Anterior vena cava (tissue), 1 donor: ENCODE measurements around a stretch of chr3.

- PRO-cap = no peak
Measured at GRCh38 chr3:128732310-128733157, 6.6 kb downstream of the RAB7A start.

DNA sequence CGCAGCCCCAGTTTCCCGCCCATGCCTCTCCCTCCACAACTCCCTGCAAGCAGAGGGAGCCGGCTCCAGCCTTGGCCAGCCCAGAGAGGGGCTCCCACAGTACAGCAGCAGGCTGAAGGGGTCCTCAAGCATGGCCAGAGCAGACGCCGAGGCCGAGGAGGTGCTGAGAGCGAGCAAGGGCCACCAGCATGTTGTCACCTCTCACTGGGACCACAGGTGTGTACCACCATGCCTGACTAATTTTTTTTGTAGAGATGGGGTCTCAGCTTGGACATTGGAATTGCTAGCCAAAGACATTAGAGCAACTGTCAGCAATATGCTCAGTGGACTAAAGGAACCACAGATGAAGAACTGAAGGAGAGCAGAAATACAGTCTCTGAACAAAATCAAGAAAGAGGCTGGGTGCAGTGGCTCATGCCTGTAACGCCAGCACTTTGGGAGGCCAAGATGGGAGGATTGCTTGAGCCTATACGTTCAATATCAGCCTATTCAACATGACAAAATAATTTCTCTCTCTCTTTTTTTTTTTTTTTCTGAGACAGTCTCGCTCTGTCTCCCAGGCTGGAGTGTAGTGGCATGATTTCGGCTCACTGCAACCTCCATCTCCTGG, 17.4 kb downstream of the RAB7A start:
- PRO-cap = no peak

DNA sequence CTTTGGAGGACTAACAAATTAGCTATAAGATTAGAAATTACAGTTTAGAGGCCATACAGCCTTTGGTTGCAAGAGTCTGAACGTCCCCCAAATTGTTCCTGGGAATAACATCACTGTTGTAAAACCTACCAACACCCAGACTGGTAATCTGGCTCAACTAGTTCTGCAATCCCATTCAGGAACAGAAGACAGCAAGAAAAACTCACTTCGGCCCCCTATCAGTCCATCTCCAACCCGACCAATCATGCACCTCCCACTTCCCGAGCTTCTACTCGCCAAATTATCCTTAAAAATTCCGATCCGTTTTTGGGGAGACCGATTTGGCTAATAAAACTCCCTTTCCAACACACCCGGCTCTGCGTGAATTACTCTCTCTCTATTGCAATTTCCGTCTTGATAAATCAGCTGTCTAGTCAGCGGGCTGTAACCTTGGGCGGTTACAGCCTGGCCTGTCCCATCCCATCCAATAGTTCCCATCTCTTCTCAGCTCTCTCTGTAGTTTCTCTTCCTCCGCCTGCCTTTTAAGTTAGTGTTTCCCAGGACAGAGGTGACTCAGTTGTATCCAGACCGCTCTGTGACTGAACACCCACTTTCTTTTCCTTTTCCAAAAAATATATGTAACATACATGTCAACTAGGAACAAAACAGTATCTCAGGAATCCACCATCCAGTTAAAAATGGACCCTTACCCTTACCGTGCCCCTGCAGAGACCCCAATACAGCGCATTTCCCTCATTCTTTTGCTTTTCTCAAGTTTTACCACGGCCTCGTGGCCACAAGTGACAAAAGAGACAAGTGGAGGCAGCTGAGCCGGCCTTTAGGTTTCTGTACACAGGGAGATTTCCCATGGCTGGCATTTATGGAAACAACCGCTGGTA, 740 bp upstream of the ACAD9 start:
- PRO-cap = bidirectional peak, plus-strand start at position 550 of the sequence, minus-strand start at position 495 of the sequence

DNA sequence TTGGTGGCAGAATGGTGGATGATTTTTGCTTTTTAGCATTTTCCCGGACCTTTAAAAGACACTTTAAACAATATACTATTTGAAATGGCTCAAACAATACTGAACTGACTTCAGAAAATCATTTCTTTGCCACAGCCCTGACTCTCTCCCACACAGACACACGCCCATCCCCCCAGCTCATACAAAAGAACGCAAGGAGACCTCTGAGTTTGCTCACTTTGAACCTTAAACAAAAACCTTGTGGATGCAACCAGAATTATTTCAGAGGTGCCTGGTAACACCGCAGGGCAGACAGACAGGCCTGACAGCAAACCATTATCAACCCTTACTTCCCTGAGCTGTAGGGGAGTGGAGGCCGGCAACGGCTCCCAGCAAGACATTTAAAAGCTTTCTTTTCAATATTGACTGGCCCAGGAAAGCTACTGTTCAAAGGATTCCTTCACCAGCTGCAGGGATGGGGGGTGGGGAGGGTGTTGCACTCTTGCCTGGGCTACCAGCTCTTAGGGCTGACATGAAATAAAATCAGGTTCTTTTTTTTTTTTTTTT, 2.0 kb upstream of the EFCC1 start:
- PRO-cap = no peak

- PRO-cap = no peak
Measured at GRCh38 chr3:129005424-129005911, 4.4 kb downstream of the EFCC1 start.

GRCh38 chr3:129015358-129016221, 14.5 kb downstream of the EFCC1 start:
- PRO-cap = no peak

GRCh38 chr3:129056324-129057158, 4.0 kb upstream of the GP9 start:
- PRO-cap = no peak

DNA sequence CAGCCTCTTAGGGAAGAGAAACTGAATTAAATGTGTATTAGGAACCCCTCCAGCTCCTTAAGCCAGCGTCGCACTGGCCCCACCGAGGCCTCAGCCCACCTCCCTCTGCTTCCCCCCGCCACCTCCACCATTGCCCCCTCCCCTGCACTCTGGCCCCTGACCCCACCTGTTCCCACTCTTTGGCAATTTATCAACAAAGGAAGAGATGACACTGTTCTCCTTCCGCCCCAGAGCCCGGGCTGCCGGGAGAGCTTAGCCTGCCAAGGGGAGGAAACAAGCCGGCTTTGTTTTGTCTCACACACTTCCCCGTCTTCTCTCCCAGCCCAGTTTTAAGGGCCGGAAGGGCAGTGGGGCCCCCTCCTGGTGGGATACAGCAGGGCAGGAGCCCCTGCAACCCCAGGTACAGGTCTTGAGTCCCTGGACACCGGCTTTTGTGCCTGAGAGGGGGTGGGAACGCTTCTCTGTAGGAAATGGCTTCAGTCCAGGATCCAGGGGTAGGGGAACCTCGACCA, 27.3 kb downstream of the GP9 start:
- PRO-cap = no peak

DNA sequence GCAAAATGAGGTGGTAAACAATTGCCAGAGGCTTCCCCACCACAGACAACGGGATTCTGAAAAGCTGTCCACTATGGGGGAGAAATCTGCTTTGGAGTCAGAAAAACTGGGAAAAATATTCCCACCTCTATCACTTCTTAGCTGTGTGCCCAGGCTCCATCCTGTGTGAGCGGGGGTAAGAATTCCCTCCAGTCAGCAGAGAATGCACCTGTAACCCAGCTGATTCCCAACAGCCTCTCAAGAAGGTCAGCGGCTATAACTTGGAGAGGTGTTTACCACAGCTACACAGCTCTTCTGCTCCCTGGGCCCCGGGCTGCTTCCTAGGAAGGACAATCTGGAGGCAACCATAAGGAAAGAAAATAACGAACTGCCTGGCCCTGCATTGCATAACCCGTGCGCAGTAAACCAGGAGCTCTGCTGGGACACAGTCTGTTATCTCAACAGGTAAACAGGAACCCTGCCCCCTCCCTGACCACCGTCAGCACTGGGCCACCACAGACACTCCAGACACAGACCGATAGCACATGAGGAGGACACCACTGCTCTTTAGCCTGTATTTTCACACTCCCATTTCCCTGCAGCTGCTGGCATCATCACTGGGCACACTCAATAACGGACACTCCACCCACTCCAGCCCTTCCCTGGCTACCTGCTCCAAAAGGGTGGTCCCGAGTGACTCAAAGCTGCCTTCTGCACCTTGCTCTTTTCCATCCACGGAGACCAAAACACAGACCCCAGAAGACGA, 2.1 kb downstream of the RAB43 start:
- PRO-cap = no peak

- PRO-cap = no peak
Measured at GRCh38 chr3:129175844-129176703, 7.6 kb downstream of the CNBP start.

DNA sequence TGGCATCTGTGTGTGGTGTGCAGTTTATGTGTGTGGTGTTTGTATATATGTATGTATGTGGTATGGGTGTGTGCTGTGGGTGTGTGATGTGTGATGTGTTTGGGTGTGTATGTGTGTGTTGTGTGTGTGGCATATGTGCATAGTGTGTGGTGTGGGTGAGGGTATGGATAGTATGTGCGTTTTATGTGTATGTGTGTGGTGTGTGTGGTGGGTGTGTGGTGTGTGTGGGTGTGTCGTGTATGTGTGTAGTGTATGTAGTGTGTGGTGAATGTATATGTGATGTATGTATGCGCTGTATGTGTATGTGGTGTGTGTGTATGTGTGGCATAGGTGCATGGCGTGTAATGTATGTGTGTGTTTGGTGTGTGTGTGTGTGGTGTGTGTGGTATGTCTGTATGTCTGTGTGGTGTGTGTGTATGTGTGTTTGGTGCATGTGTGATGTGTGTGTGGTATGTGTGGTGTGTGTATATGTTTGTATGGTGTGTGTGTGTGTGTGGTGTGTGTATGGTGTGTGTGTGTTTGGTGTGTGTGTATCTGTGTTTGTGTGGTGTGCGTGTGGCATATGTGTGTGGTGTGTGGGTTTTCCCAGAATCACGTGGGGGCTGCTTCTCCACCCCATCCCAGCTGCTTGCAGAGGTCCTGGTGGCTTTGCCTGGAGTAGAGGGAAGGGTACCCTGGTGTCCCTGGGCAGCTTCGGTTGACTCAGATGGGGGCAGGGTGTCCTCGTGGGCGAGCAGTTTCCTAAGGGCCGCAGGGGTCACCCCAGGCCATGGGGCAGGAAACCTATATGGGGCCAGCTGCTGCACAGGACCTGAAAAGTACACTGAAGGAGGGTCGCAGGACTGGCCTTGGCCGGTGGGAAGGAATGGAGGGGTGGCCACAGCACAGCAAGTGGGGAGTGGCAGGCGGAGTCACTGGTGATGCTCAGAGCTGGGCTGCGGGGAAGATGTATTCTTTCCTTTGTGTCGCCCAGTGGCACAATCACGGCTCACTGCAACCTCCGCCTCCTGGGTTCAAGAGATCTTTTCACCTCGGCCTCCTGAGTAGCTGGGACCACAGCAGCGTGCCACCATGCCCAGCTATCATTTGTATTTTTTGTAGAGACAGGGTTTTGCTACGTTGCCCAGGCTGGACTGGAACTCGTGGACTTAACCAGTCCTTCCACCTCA, 54.7 kb upstream of the H1-10 start:
- PRO-cap = no peak

- PRO-cap = no peak
Measured at GRCh38 chr3:129418445-129418805, 10.0 kb downstream of the EFCAB12 start.

DNA sequence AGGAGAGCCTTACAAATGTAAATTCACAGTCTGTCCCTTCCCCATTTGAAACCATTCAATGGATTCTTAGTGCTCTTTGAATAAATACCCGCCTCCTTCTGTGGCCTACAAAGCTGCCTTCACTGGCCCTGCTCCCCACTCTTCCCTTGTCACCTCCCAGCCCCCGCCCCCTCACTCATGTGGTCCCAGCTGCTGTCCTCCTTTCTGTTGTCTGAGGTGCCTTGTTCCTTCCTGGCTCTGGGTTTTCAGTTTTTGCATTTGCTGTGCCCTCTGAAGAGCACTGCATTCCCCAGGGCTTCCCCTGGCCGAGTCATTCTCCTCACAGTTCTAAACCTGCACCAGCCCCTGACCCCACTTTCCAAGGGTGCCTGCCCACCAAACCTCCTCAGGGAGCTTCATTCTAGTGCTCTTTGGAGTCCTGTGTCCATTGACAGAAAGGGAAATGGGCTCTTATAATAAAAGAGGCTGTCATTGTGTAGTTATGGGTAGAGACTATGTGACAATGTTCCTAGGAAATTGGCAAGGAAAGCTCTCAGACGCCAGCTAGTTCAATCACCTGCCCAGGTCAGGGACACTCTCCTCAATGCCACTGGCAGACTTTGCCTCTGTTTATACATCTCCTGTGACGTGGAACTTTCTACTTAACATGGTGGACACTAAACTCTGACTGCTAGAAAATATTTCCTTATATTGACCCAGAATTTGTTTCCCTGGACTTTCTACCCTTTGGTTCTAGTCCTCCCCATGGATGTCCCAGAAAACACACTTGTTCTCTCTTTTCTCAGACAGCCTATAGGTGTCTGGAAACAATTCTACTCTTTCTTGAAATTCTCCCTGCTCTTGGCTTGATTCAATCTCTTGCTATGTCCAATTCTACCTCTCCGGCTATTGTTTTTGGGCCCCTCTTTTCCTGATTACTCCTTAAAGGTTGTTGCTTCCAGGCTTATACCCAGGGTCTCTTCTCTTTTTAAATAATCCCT, 2.9 kb downstream of the EFCAB12 start:
- PRO-cap = no peak

GRCh38 chr3:129429138-129429504, 685 bp upstream of the EFCAB12 start:
- PRO-cap = no peak

- PRO-cap = no peak
Measured at GRCh38 chr3:129441114-129441759, 1.2 kb downstream of the IFT122 start.

- PRO-cap = no peak
Measured at GRCh38 chr3:129557059-129558013, 14.4 kb downstream of the H1-8 start.

DNA sequence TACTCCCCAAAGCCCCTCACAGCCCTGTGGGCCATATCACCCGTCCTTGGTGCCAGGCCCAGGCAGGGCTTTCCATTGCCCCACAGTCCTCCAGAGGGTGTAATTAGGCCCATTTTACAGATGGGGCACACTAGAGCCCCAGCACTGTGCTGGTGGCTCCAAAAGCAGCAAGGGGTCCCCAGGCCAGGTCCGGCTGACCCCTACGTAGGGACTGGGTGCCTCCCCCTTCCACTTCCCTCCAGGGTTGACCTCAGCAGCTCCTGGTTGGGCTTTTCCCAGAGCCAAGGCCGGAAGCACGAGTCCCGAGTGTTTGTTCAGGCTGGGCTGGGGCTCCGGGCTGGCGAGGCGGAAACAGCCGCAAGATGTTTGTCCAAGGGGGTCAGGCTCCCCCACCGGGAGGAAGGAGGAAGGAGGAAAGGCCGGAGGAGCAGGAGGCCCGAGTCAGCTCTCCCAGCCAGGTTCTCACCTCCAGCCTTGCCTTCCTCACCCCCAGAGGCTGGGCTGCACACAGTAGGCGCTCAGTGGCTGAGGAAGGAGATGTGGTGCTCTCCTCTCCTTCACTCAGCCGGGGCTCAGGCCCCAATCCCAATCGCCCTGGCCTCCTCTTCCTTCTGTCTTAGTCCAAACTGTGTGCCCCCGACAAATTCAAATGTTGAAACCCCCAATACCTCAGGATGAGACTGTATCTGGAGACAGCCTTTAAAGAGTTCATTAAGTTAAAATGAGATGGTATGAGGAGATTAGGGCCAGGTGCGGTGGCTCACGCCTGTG, 17.1 kb upstream of the PLXND1 start:
- PRO-cap = unidirectional peak, plus-strand start at position 401 of the sequence

GRCh38 chr3:129624236-129624757, 17.8 kb upstream of the PLXND1 start:
- PRO-cap = no peak

- PRO-cap = no peak
Measured at GRCh38 chr3:129688015-129688990, 81.8 kb upstream of the PLXND1 start.

DNA sequence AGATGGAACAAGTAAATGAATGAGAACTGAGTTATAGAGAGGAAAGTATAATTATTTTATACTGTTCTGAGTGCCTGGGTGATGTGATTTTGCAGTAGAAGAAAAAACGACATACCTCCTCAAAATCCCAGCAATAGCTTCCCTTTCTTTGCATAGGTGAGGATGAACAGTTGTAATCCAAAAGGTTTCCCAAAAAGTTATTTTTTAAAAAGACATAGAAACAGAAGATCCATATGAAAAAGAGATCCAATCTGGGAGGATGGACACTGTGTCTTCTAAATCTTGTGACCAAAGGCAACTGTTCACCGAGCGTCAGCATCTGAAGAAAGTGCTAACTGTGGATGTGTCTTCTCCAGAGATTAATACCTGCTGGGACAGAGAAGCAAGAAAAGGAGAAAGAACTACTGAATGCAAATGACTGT, 13.3 kb downstream of the TMCC1 start:
- PRO-cap = no peak